ENCODE data around the gene CCDC122.

GRCh38 chr13:40944994-40945909 is 73.9 kb downstream of the ELF1 start:
- RRBS, result no CpG with 5 or more reads among the region's 6 CpGs

GRCh38 chr13:40949655-40950861 is 69.1 kb downstream of the ELF1 start:
- RRBS, result no CpG with 5 or more reads among the region's 8 CpGs

DNA sequence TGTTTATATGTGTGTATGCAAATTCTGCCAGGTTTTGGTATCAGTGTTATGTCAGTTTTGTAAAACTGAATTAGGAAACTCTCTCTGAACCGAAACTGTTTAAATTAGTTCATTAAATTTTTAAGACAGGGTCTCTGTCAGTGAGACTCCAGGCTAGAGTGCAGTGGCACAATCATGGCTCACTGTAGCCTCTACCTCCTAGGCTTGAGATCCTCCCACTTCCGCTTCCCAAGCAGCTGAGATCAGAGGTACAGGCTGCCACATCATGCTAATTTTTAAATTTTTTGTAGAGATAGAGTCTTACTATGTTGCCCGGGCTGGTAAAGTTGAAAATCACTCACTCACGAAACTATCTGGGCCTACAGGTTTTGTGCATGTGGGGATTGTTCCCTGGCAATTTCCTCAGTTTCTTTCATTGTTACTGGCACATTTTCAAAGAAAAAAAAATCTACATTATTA is 49.5 kb downstream of the ELF1 start:
- RRBS, result no CpG with 5 or more reads among the region's 4 CpGs

- RRBS, result 5% methylated on average over 1 of the region's 22 CpGs
Measured at GRCh38 chr13:41107170-41108069, 25.2 kb downstream of the KBTBD6 start.

- RRBS, result no CpG with 5 or more reads among the region's 9 CpGs
Measured at GRCh38 chr13:41470208-41471614, 13.4 kb downstream of the RGCC start.

DNA sequence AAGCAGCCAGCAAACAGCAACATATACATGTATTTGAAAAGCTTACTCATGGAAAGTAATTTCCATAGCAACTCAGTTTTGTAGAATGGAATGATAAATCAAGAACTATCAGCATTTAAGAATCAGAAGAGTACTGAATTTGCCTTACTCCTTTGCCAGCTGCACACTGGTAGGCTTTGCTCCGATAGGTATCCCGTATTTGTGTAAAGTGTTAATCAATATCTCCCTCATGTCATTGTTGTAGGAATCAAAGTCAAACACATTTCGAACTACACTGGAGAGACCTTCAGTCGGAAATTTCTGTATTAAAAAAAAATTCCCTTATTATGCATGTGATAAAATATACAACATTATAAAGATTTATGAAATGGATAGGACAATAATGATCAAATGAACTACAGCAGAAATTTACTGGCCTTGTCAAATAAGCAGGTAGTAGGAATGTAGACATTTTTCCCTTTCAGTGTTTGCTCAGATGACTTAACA is 241.4 kb downstream of the VWA8 start:
- RRBS, result no CpG with 5 or more reads among the region's 4 CpGs

DNA sequence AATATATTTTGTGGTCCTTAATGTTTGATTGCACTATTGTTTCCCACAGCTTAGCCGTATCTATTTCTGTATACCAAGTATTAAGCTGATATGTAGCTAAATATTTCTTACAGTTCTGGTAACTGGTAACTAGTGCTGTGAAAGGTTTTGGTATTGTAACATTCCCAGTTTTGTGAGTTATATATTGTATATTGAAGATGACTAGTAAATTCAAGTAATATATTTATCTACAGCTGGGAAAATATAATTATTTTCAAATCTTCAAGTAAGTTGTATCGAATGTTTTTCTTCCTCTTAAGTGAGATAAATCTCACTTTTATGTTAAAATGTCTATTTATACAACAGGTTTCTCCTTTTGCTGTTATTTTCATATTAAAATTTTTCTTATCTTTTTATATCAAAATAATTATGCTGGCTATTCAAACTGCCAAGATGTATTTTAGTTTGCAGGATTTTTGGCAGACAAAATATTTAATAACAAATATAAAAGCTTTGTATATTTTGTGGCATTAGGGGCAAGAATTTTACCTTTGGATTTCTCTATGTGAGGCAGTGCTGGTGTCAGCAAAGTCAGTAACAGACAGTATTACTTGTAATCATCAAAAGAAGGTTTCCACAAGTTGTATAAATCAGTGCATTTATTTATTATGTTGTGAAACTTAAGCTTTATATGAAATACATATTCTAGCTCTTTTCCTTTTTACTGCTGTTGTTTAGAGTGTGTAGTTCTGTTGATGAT is 36.2 kb upstream of the AKAP11 start:
- RRBS, result no CpG with 5 or more reads among the region's 2 CpGs

DNA sequence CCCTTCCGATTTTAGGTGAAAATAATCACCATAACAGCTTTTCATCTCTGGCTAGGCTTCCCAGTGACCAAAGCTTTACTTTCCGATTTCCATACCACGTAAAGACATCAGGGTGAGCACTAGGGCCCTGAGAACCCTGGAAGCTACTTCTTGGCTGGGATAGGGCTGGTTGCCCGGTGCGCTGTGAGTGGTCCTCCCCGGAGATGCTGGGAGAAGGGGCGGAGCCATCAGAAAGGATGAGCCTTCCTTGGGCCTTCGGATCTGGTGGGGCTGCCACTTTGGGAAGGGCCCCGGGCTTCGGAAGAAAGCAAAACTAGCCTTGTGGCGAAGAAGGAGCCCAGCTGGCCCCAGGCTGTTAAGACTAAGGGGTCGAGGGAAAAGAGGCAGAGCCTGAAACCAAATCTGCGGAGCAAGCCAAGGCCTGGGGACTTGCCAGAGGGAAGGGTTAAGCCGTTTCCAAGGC is 654 bp upstream of the AKAP11 start:
- RRBS, result 2% methylated on average over 3 of the region's 14 CpGs

DNA sequence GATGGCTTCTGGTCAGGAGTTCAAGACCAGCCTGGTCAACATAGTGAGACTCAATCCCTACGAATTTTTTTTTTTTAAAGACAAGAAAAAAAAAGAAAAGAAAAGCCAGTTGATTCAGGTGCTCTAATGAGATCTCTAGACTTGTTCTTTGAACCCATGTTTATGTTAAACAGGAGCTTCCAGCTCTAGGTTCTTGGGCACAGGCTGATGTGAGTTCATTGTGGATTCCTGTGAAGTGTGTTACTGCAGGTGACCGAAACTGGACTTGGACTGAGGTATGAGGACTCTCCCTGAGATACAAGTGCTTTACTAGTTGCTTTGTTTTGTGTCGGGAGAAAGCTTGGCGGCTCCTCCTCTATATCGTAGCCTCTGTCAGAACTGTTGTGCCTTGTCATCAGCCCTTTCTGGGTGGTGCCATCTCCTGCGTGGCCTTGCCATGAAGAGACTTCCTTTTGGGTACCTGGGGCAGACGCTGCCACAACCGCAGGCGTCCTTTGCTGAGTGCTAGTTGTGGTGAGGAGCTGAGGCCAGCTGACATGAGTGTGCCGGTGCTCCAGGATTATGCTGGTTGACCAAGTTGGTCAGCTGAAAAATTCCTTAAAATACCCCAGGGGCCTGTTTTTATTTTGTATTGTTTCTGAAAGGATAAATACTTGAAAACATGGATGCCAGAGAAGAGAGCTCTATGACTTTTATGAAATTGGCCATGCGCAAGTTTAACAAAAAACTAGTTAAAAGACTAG is 124.5 kb downstream of the AKAP11 start:
- RRBS, result no CpG with 5 or more reads among the region's 11 CpGs

DNA sequence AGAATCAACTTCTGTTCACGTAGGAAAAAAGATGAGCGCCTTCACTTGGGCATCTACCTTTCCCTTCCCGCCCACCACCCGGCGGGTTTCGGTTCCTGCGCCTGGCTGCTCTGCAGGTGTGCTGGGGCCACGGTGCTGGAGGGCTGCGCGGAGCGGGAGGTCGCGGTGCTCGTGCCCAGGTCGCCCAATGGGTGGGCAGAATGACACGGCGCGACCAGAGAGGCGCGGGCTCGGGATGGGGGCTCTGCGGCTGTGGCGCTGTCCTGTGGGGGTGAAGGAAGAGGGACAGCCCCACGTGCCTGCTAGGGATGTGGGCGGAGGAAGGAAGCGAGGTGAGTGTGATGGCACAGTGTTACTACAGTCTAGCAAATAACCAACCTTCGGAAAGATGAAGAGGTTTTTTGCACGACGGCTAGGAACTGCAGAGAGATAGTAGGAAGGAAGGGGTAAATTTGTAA is 966 bp downstream of the TNFSF11 start:
- RRBS, result no CpG with 5 or more reads among the region's 29 CpGs

GRCh38 chr13:43054583-43055822 is 31.6 kb downstream of the DNAJC15 start:
- RRBS, result no CpG with 5 or more reads among the region's 14 CpGs

- RRBS, result no CpG with 5 or more reads among the region's 13 CpGs
Measured at GRCh38 chr13:43363927-43364726, 340.7 kb downstream of the DNAJC15 start.

DNA sequence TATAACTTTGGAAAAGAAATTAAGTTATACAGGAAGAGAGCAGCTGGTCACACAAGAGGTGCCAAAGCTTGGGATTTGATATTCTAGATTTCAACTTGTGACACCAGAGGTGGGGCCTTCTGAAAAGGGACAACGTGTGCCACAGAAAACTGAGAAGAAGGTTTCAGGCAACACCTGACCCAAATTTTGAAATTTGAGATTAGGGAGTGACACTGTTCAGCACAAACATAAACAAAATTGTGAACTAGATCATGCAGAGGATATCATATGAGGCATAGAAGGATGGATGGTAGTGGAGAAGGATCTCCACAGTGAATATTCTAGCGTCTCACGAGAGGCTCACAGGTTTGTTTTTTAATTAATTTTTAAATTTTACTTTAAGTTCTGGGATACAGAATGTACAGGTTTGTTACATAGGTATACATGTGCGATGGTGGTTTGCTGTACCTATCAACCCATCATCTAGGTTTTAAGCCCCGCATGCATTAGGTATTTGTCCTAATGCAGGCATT is 379.6 kb downstream of the ENOX1 start:
- RRBS, result no CpG with 5 or more reads among the region's 5 CpGs

GRCh38 chr13:43879314-43880258 is at the start of gene CCDC122:
Gene CCDC122, minus strand, starts transcription at chr13:43879740.
- RRBS, result 3% methylated on average over 39 of the region's 98 CpGs

- RRBS, result no CpG with 5 or more reads among the region's 7 CpGs
Measured at GRCh38 chr13:44055647-44056134, 105.4 kb downstream of the SMIM2 start.

DNA sequence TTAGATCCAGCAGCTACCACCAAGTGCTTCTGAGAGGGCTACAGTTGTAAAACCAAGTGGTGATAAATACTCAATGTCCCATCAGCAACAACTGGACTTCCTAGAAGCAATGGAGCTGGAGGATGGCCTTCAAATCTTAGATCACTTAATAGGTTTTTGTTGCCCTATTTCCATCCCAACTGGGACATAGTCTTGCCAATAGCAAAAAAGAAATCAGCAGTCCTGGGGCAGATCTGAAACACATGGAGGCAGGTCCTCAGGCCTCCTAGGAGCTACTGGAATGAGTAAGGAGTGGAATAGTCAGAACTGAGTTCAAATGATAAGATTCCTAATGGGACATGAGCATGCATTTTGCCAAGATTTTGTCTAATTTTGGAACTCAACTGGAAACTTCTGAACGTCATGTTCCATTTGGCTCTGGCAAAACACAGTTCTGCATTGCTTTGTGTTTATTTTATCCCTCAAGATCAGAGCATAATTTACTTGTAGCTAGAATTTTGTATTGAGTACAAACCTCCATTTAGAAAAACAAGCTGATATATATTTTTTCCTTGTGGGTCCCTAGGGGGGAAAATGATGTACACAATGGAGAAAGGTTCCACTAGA is 63.3 kb upstream of the SMIM2 start:
- RRBS, result no CpG with 5 or more reads among the region's 1 CpG

DNA sequence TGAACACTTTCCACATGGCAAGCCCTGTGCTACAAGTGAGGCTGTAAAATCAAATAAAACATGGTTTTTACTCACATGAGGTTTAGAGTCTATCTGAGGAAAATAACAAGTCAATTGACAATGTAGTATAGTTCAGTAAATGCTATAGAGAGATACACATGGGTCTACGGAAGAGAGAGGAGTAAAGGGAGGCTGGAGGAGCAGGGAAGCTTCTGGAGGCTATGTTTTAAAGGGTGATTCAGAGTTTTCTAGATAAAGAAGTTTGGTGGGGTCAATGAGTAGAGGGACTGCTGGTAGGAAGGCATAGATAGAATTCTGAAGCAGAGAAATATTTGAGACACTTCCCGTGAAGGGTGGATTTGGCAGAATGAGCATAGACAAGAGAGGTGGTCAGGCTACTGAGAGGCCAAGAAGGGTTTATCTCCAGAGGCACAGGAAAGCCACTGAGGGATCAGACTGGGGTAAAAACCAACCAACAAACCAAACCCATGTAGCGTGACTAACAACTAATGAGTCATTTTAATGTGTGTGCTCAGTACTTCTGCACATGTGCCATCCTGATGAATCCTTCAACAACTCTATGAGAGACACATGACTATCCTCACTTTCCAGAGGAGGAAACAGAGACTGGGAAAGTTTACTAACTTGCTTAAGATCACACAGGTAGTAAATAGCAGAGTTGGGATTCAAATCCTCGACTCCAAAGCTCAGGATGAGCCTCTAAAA is 60.0 kb upstream of the SERP2 start:
- RRBS, result no CpG with 5 or more reads among the region's 4 CpGs

DNA sequence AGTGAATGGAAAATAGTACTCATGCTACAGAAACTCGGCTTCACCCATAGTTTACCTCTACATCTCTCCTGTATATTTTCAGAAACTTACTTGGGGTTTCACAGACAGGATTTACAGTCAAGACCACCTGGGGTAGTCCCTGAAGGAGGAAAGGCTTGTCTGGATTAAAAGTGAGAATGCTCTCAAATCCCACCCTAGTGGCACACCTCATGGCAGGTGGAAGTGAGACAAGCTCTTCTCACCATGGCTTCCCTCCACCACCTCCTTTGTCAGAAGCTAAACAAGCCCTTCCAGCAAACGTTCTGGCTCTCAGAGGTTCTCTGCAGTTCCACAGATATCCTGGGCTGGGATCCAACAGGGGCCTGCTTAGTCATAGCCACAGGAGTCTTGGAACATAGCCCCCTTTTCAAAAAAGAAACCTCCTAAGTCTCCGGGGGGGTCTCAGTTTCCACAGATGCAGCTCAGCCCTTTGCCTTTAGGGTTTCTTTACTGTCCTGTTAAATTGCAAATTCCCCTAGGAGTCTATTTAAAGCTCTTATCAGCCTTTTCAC is 41.8 kb upstream of the SERP2 start:
- RRBS, result no CpG with 5 or more reads among the region's 3 CpGs

DNA sequence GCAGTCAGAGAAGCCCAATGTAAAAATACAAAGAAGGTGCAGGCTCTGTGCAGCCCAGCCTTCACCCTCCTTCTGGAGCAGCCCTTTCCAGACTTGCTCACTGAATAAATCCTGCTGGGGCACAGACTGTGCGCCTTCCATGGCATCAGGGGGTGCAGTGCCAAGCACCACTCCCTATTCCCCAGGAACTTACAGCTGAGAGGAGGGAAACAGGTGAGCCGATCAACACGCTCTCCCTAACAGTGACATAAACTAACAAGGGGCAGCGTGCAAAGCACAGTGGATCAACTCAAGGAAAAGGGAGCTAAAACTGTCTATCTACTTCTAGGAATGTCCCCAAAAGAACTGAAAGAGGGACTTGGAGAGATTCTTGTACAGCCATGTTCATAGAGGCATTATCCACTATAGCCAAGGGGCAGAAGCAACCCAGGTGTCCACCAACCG is 32.5 kb downstream of the SERP2 start:
- RRBS, result no CpG with 5 or more reads among the region's 5 CpGs

DNA sequence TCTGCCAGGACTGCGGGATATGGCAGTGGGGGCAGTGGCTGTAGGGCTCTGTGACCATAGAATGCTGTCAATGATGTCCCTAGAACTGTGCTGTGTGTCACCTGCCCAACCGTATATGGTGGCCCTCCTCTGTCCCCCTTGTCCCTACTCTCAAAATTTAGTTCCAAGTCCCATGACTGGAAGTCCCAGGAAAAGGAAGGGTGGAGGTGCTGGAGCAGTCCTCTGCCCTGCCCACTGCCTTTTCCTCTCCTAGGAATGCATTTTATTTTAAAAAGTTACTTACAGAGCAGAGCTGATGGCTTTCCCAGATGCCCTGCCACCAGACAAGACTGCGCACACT is 116.9 kb upstream of the TSC22D1 start:
- RRBS, result no CpG with 5 or more reads among the region's 3 CpGs

Data from hTERT-HM (cell line).